ENCODE results near the genes GABBR2, COL15A1, TGFBR1, NR4A3 and INVS.

DNA sequence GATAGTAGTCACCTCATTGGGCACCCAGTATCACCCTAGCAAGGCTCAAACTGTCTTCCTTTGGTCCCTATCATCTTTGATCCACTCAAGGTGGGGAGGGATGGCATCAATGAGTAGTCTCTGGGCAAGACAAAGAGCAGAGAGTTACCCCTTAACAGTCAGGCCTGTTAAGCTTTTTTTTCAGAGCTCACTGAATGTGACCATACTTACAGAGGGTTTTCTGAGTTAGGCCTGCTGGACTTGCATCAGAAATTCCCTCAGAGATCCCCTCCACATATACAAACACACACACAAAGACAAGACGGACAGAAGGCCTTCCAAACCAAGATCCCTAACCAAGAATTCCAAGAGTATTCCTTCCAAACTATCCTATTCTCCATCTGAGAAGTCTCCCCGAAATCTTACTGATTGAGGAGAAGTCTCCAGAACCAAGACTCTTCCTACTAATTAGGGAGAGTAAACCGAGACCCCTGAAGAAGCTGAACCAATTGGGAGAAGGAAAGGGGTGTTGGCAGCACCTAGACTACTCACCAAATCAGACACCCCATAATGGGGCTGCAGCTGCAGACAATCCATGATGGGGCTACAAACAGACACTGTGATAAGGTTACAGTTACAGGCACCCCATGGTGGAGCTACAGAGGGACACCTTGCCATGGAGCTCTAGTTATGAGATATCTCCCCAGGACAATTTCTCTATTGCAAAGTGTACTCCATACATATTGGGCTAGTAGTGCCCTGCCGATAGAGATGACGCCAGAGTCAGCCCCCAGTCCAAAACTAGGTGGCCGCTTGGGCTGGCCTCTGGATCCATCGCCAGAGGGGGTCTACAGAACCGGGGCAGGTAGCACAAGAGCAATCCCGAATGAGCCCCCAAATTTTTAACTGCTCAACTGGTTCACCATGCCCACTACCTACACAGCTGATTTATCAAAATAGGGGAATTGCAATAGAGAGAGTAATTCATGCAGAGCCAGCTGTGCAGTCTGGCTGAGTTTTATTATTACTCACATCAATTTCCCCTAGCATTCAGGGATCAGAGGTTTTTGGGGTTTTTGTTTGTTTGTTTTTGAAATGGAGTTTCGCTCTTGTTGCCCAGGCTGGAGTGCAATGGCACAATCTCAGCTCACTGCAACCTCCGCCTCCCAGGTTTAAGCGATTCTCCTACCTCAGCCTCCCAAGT, 2.2 kb upstream of the NANS start:
- PRO-cap = no peak

GRCh38 chr9:98066126-98066684, 9.7 kb downstream of the NANS start:
- PRO-cap = no peak

DNA sequence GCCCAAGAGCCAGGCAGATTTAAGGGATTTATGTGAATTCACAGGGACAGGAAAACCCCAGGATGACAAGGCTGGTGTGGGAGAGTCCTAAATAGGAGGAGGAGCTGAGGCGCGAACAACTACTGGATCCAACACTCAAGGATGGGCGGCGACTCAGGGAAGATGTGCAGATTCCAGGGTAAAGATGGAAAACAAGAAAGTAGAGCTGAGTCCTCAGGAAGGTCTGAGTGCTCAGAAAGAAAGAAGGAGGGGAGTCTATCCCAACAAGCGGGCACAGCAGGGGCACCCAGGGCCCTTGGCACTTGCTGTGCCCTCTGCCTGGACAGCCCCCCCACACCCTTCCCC, 26.9 kb downstream of the TRIM14 start:
- PRO-cap = no peak

DNA sequence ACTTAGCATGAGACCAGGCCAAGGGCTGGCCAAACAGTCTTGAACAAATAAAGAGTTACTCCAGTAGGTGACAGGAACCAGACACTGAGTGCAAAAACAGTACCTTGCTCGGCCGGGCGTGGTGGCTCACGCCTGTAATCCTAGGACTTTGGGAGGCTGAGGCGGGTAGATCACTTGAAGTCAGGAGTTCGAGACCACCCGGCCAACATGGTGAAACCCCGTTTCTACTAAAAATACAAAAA, 25.0 kb downstream of the TBC1D2 start:
- PRO-cap = no peak

DNA sequence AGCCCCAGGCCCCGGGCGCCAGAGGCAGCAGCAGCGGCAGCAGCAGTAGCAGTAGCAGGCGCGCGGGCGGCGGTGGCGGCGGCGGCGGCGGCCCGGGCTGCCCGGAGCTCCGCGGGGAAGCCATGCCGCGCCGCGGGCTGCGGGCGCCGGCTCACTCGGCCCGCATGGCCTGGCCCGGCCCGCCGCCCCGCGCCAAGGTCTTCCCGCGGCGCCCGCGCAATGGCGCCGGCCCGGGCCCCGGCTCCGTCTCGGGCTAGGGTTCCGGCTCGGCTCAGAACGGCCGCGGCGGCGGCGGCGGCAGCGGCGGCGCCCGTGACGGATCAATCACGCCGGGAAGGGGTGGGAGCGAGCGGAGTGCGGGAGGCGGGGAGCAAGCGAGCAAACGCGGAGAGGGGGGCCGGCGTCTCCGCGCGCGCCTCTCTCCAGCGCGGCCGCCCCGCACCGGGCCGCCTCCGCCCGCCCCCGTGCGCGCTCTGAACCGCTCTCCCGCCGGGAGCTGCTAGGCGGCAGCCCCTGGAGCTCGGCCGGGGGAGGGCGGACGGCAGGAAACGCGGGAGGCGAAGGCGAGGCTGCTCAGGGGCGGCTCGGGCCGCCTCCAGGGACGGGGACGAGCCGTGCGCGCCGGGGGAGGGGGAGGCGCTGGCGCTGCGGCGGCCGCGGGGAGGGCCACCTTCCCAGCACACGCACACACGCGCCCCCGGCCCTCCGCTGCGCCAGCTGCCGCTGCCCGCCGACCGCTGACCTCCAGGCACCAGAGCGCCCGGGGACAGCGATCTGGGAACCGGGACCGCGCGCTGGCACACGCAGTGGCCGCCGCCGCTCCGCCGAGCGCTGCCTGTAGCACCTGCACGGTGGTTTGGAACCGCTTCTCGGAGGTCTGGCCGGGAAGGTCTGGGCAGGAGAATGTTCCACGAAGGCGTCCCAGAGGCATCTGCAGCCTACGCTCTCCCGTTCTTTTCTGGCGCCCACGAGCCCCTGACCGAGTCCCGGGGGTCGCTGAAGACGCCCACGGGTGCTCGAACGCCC, at the start of gene GABBR2:
TSS of gene GABBR2 (minus strand) at position 322 of the 1,026 bp plus-strand sequence.
- PRO-cap = no peak

GRCh38 chr9:98791314-98791513, 5.1 kb downstream of the ANKS6 start:
- PRO-cap = no peak

DNA sequence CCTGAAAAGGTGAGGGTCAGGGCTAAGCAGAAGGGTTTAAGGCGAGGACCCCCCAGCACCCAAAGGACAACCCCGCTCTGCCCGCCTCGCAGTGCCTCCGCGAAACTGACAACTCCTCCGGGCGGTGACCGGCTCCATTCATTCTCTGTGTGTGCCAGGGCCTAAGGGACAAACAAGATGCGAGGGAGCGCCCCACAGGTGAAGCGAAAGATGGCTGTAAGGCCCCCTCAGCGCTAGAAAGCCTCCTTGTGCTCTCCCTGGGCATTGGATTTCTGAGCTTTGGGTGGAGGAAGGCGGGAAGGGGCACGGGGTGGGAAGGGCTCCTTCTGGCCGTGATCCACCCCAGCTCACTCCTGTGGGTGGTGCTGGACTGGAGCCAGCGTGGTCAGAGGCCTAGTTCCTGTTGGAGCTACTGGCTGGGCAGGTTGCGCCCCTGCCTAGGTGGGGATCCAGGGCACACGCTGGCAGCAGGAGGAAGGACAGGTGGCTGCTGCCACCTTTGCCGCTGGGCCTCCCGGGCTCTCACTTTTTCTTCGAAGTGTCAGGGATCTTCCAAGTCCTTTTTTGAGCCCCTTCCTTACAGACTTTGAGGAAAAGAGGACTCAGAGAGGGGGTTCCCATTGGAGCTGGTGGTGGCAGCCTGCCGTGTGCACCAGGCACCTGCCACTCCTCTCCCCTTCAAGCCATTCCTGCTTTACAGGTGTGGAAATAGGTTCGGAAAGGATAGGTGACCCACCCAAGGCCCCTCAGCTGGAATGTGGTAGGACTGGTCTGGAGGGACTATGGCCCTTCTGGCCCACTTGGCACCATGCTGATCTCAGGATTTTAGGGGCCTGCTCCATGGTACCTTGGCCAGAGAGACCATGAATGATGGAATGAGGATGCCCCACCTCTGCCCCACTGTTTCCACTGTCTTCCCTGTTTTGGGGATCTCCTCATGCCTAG, 1.1 kb downstream of the GALNT12 start:
- PRO-cap = unidirectional peak, minus-strand start at position 696 of the sequence

DNA sequence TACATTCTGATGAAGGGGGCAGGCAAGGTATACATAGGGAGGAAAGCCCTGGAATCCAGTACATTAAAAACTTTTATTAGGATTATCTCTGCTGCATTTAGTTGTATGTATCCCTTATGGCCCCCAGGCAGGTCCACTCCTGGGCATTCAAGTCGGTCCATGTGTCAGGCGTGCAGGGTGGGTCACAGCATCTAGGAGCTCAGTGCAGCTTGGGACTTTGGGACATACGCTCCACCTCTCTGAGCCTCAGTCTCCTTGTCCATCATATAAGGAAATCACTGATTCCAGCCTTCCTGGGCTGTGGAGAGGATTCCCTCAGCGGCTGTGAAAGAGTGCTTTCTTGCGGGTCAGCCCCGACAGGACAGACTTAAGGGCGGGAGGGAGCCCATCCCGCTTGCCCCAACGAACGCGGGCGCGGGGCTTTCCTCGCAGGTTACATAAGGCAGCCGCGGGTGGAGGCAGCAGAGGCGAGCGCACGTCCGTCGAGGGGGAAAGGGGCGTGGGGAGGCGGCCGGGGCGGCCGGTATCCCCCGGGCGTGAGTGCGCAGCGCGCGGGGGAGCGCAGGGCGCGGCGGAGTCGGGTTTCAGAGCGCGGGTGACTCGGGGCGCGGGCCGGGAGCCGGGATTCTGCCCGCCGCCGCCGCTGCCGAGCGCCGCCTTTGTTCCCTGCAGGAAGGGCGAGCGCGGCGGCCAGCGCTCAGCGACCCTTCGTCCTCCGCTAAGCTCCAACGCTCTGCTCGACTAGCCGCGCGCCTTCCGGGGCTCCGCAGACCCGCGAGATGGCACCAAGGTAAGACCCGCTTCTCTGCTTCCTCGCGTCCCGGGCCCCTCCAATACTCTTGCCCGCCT, at the start of gene COL15A1:
TSS of gene COL15A1 (plus strand) at position 625 of the 849 bp plus-strand sequence.
- PRO-cap = no peak

GRCh38 chr9:98973453-98974093, 29.9 kb downstream of the COL15A1 start:
- PRO-cap = no peak

- PRO-cap = no peak
Observed at GRCh38 chr9:98974803-98975325, 31.2 kb downstream of the COL15A1 start.

- PRO-cap = no peak
Observed at GRCh38 chr9:99071169-99071916, 33.6 kb upstream of the TGFBR1 start.

DNA sequence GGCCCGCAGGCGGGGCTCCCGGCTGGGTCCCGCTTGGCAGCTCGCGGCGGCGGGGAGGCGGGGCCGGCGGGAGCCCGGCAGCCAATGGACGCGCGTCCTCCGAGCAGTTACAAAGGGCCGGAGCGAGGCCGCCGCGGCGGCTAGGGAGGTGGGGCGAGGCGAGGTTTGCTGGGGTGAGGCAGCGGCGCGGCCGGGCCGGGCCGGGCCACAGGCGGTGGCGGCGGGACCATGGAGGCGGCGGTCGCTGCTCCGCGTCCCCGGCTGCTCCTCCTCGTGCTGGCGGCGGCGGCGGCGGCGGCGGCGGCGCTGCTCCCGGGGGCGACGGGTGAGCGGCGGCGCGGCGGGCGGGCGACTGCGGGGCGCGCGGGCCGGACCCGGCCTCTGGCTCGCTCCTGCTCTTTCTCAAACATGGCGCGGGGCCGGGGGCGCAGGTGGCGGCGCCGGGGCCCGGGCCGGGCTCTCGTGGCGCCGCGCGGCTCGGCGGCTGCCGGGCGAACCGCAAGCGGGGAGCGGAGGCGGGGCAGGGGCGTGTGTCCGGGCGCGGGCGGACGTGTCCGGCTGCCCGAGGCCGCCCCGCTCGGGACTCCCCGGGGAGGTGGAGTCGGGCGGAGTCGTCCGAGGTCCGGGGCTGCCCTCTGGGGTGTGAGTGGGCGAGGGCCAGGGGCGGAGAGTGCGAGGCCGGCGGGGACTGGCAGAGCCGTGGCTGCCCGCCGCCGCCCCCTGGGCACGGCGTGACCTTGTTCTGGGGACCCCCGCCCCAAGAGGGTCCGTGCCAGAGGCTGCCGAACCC, at the start of gene TGFBR1:
TSS of gene TGFBR1 (plus strand) at position 136 of the 790 bp plus-strand sequence.
- PRO-cap = bidirectional peak, plus-strand start at position 139 of the sequence, minus-strand start outside the sequence; bidirectional peak, plus-strand start at position 409 of the sequence, minus-strand start at position 404 of the sequence; bidirectional peak, plus-strand start at position 580 of the sequence, minus-strand start at position 586 of the sequence

DNA sequence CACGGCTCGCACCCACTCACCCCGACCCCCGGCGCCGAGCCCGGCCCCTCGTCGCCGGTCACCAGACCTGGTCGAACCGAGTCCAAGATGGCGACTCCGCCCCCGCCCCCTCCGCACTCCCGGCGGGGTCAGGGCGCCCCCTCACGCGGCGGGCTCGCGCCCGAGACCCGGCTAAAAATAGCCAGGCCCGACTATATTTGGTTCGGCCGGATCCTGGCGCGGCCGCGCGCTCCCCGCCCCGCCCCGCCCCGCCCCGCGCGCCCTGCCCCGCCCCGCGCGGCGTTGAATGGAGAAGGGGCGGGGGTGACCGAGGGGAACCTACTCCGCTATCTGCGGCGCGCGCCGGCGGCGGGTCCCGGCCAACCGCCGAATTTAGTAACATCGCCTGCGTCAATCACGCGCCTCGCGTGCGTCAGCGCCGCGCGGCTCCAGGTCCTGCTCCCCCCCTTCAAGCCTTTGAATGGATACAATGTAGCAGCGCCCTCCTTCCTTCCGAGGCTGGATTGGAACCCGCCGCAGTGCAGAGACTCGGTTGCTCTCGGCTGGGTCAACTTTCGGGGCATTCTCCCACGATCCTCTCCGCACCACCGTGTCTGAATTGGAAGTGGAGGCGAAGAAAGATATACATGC, 1.8 kb upstream of the NR4A3 start:
- PRO-cap = bidirectional peak, plus-strand start at position 495 of the sequence, minus-strand start at position 169 of the sequence

DNA sequence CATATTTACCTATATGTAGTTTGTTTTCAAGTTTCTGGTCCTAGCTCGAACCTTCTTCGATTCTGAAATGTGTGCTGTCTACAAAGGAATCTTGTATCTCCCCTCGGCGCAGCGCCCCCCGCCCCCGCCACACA, 1.4 kb upstream of the NR4A3 start:
- PRO-cap = no peak

- PRO-cap = bidirectional peak, plus-strand start at chr9:99821855, minus-strand start at chr9:99821680
Observed at GRCh38 chr9:99821409-99822479, at the start of gene NR4A3. NR4A3 (plus strand) TSS chr9:99821885.

GRCh38 chr9:99822480-99823380, 1.0 kb downstream of the NR4A3 start:
- PRO-cap = bidirectional peak, plus-strand start at chr9:99822717, minus-strand start at chr9:99822657; bidirectional peak, plus-strand start at chr9:99823070, minus-strand start at chr9:99822900

- PRO-cap = unidirectional peak, plus-strand start at chr9:99830960
Observed at GRCh38 chr9:99830909-99831306, 9.2 kb downstream of the NR4A3 start.

- PRO-cap = no peak
Observed at GRCh38 chr9:99866449-99866749, 40.1 kb upstream of the STX17 start.

DNA sequence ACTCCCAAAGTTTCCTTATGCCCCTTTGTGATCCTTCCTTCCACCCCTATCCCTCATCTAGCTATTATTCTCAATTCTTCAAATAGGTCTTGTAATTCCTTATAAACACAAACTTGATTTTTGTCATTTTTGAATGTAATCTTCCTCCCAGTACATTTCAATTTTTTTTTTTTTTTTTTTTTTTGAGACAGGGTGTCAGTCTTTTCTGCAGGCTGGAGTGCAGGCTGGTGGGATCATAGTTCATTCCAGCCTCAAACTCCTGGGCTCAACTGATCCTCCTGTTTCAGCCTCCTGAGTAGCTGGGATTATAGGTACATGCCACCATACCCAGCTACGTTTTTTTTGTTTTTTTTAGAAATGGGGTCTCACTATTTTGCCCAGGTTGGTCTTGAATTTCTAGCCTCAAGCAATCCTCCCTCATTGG, 2.2 kb upstream of the STX17 start:
- PRO-cap = no peak

GRCh38 chr9:100099053-100100125, at the start of gene INVS:
INVS (plus strand) TSS chr9:100099243.
- PRO-cap = bidirectional peak, plus-strand start at chr9:100099293, minus-strand start at chr9:100099000; unidirectional peak, minus-strand start at chr9:100099490

All from type B pancreatic cell (in vitro differentiated cells).